Bronchial lymph node (tissue), 1 donor: ENCODE measurements around the gene IDI2.

- PRO-cap, result no peak
Measured at GRCh38 chr10:510217-510891, 179.1 kb downstream of the DIP2C start.

GRCh38 chr10:513257-513819 lies 176.1 kb downstream of the DIP2C start:
- PRO-cap, result no peak

DNA sequence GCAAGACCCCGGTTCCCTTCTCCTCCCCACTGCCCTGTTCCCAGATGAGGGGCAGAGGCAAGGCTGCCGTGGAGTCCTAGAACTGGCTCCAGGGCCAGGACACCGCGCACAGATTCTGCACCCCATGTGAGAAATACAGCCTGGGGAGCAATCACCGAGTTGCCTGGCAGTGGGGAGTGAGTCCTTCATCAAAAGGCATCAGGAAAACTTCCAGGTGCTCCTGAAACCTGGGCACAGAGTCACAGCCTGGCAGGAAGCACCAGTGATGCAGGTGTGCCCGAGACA lies 134.9 kb downstream of the DIP2C start:
- PRO-cap, result no peak

DNA sequence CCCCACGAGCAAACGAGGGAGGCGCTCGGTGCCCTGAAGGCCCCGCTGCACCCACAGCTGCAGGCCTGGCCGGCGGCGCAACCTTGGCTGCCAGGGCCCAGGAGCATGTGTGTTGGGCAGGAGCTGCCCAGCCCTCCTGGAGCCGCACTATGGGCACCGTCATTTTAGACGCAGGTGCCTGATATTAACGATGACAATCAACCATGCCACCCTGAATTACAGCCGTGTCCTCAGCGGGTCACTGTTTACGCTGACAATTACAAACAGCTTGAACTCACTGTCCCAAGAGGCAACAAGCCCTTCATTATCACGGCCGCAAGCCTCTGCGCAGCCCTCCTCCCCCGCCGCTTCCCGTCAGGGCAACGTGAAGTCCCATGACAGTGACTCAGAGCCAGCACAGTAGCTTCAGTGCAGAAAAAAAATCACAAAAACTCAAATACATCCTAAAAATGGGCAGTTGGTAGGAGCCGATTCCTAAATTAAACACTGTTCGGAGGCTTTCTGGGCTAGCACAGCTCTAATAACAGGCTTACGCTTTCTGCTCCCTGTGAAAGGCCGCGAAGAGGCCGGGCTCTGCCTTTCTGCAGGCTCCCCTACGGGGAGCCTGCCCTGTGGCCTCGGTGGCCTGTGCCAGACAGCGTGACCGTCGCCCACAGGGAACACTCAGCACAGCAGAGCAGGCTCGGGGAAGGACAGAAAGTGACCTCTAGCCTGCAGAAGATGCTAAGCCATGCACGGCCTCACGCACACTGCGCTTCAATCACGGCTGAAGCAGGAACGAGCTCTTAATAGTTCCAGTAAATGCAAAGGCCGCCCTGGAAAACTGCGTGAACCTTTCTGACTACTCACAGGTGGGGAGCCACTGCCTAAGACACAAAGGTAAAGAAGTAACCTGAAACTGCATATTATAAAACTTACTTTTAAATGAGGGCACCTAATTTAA lies 64.3 kb downstream of the DIP2C start:
- PRO-cap, result no peak

DNA sequence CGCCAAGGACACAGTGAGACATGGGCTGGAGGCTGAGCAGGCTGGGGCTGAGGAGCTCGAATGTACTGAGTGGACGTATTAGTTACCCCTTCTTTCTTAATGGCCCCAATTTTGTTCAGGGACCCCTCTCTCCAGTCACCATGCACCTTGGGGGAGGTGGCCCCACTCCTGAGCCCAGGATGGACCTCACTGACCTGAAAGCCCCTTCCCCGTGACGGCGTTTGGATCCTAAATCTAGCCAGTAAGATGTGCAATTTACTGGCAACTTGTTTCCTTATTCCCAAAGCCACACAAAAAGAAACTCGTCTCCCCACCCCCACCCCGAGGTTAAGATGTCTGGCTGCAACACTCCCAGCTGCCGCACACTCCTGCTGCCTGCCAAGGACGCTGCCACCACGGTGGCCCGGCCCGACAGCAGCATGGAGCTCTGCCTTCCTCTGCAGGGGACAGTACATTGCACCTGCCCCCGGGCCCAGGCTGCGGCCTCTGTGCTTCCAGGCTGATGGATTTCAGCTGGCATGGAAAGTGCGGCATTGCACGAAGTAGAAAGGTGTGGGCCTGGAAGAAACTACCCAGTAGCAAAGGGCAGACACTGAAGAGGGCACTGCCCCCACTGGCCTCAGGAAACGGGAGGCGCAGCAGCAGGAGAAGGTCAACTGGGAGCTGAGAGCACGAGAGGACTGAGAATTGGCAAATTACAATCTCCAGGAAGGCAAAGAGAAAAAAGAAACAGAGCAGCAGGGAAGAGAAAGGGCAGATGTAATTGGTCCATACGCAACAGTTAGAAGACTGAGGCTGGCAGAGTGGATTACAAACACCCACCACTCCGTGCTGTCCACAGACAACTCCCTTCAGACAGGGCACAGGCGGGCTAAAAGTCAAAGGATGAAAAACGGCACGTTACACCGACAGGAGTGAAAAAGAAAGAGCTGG lies 117.0 kb upstream of the DIP2C start:
- PRO-cap, result no peak

DNA sequence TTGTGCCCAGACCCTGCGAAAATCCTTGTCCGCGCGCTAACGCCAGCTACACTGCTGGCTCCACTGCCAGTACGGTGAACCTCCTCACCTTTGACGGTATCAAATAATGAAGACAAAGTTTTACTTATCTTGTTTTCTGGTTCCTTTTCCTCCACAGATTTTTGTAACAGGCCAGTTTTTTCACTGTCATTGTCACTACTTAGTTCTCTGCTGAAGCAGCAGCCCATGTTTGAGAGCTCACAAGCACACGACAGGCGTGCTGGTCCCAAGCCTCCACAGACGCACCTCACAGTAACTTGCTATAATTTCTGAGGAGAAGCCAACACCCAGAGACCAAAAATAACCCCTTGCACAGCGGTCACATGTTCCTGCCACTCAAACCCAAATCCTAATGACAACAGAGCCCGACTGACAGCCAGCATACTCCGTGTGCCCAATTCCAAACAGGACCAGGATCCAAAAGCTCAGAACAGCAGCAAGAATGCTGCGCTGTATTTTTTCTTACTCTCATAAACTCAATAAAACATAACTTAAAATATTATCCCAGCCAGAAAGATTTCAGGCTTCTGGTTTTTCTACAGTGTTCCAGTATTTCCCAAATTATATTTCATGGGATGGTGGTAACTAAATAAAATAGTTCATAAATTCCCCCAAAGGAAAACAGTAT lies 58.5 kb downstream of the LARP4B start:
- PRO-cap, result no peak

DNA sequence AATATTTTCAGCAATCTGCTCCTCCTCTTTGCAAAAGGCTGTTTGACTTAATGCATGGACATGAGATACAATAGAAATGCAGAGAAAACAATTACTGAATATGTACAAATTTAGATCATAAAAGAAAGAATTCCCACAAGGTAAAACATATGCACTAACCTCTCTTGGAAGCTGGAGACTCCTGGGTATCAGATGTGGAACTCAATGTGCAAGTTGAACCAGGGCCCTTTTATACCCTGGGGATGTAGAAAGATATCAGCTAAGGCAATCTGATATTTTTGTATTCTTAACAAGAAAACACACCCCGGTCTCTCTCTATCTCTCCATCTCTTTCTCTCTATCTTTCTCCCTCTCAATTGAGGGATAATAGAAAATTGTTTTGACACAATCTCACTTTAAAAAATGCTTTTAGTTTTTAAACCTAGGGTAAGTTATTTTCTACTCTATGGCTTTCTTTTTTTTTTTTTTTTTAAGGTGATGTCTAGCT lies at the start of gene IDI2:
IDI2 (minus strand) TSS at position 203 of the 487 bp plus-strand sequence.
- PRO-cap, result no peak

DNA sequence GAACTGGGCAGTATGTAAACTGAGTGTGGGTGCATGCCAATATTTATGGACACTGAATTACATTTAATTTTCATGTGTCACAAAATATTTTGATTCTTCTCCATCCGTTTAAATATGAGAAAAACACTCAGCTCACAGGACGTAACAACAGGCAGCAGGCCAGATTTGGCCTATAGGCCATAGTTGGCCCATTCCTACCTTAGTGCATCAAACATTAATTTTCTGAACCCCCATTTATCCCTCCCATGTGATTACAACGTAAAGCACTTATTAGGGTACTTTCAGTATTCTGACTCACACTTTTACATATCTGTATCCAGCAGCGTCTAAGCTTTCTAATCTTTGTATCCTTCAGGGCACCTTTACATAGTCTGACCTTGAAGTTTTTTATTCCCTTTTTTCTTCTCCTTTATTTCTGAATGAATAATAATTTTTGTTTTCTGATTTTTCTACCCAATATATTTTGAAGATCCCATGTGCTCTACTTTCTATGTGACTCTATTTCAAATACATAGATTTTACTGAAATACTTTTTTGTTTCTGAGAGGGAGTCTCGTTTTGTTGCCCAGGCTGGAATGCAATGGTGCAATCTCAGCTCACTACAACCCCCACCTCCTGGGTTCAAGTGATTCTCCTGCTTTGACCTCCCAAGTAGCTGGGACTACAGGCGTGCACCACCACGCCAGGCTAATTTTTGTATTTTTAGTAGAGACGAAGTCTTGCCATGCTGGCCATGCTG lies 3.8 kb downstream of the IDI1 start:
- PRO-cap, result no peak

- PRO-cap, result no peak
Measured at GRCh38 chr10:1047864-1048225, 1.1 kb downstream of the IDI1 start.

GRCh38 chr10:1061762-1062256 lies 5.6 kb downstream of the WDR37 start:
- PRO-cap, result no peak

DNA sequence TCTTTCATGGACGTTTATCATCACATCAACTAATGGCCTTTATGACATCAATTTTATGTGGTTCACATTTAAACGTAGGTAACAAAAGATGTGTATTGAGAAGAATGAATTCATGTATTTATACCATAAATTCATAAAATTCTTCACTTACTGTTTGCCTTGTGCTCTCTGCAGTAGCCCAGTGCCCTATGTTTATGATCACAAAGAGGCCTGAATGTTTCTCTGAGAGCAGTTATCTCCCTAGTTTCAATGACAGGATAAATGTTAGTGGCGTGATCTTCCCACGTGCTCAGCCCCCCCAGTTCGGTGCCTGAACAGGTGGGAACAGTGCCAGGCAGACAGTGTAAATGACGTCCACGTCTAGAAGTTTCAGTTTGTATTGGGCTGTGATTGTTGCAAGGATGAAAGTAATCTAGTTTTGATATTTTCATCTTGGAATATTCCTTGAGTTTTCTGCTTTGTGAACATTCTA lies 42.8 kb downstream of the WDR37 start:
- PRO-cap, result no peak

- PRO-cap, result no peak
Measured at GRCh38 chr10:1116422-1117239, 60.4 kb downstream of the WDR37 start.

GRCh38 chr10:1293629-1294357 lies 237.6 kb downstream of the WDR37 start:
- PRO-cap, result no peak

GRCh38 chr10:1420427-1421403 lies 316.6 kb downstream of the ADARB2 start:
- PRO-cap, result no peak

GRCh38 chr10:1560433-1561038 lies 176.8 kb downstream of the ADARB2 start:
- PRO-cap, result no peak

- PRO-cap, result unidirectional peak, plus-strand start at chr10:3066575
Measured at GRCh38 chr10:3066178-3066684, 1.1 kb upstream of the PFKP start.

DNA sequence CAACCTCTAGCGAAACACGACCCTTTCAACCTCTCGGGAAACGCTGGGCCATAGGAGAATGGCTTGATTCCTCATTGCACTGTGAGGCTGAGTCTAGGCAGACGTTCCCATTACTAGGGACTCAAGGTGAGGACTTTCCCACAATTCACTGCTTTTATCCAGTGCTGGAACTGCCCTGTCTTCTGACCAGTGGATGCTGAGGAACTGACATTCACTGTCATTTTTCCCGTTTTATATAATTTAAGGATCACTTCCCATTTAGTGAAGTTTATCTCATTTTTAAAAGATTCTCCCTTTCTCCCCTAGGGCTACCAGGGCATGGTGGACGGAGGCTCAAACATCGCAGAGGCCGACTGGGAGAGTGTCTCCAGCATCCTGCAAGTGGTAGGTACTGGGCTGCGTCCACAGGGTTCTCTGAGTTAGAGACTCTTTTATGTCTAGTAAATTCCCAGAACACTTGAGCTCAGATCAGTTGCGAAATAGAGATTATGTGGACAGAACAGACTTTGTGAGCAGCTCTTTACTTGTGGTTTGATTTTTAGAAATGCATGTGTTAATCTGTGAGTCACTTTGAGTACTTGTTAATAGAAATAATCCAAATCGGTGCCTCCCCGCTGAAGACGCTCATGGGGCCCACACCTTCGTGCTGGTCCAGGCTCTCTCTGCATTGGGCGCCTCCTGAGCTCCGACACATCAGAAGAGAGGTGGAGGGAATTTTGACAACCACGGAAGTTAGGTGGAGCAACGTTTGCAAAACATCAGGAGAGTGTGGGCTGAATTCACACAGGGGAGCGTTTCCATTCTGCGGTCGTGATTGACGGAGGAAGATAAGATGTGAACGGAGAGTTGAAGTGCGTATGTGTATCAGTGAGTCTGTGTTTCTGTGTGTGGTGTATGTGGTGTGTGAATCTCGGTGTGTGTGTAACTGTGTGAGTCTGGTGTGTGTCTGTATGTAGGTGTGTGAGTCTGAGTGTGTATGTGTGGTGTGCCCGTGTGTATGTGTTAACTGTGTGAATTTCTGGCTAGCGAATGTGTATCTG lies 31.9 kb downstream of the PFKP start:
- PRO-cap, result no peak

DNA sequence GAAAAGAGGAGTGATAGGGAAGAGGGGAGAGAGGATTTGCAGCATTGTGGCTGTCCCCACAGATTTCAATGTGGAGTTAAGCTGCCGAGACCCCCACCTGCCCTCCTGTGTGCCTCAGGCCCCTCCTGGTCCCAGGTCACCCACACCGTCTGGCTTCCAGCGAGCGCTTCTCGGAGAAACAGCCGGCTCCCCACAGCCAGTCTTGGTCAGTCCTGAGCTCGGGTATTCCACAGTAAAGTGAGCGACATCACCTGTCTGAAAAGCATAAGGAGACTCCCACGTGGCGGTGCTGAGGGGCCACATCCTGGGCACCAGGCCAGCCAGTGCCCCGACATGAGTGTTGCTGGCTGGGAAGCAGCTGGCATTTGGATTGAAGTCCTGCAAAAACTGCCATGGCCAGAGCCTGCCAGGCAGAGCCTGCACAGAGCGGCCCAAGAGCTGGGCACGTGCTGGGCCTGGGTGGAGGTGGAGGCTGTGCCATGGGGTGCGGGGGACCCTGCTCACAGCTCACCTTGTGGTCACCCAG lies 49.1 kb downstream of the PITRM1 start:
- PRO-cap, result no peak

GRCh38 chr10:3137136-3137760 lies 35.3 kb downstream of the PITRM1 start:
- PRO-cap, result no peak

DNA sequence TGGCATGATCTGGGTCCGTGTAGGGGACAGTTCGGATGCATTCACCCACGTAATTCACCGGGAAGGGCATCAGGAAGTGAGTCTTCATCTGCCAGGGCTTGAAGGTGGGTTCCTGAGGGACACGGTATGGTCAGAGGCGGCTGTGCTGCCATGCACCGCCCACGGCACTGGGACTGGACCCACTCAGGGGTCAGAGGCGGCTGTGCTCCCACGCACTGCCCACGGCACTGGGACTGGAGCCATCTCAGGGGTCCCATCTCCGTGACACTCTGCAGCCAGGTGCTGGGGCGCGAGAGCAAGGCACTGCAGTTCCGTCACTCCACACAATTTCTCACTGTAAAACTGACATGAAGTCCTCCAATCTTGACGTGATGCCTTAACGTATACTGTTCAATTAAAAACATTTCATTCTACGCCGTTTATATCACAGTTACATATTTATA lies 29.2 kb downstream of the PITRM1 start:
- PRO-cap, result no peak